Measurements from ENCODE around the genes RILP, TLCD2 and SMYD4.

DNA sequence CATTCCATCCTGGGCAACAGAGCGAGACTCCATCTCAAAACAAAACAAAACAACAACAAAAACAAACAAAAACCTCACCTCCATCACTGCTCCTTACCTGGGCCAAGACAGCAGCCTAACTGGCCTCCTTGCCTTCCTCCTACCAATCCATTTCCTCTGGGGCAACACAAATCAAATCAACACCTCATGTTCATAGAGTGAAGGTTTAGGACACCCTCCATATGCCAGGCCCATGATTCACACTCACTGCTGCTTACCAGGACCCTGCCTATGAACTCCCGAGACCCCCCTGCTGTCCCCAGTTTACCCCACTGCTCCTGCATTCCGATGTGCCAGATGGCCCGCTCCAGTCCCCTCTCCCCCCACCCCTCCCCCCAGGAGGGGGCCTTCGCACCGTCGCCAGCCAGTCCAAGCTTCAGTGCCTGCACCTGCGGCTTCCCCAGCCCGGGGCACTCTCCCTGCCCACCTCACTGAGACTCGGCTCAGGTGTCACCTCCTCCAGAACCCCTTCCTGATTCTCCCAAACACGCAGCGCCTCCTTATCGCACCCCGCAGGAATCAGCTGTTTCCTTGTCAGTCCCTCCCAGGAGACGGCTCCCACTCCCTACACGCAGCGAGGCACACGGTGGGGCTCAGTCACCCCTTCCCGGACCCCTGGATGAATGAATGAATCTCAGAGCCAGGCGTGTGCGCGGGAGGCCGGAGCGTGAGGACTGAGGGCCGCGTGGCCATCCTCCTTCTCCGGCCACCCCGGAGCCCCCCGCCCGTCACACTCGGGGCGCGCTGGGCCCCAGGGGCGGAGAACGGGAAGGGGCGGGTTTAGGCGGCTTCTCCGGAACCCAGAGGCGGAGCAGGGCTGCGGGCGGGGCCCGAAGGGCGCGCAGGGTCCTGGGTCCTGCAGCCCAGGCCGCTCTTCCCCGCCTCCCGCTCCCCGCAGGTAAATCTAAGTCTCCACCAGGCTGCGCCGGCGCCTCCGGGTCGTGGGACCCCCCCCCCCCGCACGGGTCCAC is 1.7 kb downstream of the MYO1C start:
- PRO-cap, 8 experiments: peak in 7 of 8 experiments; most common plus-strand start position 848 of the sequence (in 3); most common minus-strand start position 413 of the sequence (in 3)

DNA sequence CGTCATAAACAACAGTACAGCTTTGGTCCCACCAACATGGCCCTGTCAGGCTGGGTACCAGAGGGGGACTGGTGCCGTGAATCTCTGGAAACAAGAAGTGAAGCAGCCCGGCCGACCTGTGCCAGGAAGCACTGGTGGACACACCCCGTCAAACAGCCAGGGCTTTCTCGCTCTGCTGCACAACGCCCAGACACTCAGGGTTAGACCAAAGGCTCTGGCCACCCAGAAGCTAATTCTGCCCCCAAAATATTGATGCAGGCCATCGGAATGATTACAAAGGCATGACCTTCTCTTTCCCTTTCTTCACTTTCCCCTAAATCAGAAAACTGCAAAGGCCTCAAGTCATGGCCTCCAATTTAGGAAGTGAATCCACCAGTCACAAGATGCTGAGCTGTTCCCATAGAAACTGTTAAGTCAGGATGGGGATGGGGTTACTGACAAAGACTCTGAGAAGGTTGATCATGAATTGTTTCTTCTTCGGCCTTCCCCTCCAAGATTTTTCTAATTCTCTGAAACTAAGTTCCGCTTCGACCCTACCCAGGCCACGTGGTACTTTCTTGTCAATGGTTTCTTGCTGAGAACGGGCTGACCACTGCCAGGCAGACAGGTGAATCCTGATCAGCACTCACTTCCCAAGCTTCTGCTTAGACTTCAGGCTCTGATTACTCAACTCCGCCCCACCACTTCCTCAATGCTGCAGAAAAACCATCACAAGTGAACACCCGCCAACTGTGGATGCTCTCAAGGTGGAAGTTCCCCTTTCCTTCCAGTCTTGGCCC is 6.7 kb downstream of the PITPNA start:
- PRO-cap, 8 experiments: peak in 5 of 8 experiments; most common minus-strand start position 315 of the sequence (in 4)

- PRO-cap, 8 experiments: peak in 3 of 8 experiments; most common minus-strand start chr17:1601469 (in 3)
Observed at GRCh38 chr17:1601173-1601687, 27.4 kb downstream of the SLC43A2 start.

GRCh38 chr17:1606495-1606808 is 22.2 kb downstream of the SLC43A2 start:
- PRO-cap, 8 experiments: no peak in any of the 8 experiments

GRCh38 chr17:1649759-1650474 is at the start of gene RILP:
RILP (minus strand) TSS chr17:1649866.
- PRO-cap, 8 experiments: peak in 4 of 8 experiments; most common minus-strand start chr17:1650011 (in 4)

GRCh38 chr17:1669348-1669876 is 15.3 kb downstream of the PRPF8 start:
- PRO-cap, 8 experiments: peak in 4 of 8 experiments; most common minus-strand start chr17:1669583 (in 4)

- PRO-cap, 8 experiments: peak in 5 of 8 experiments; most common minus-strand start chr17:1710800 (in 2)
Observed at GRCh38 chr17:1710133-1711146, at the start of gene TLCD2. TLCD2 (minus strand) TSS chr17:1710377.

DNA sequence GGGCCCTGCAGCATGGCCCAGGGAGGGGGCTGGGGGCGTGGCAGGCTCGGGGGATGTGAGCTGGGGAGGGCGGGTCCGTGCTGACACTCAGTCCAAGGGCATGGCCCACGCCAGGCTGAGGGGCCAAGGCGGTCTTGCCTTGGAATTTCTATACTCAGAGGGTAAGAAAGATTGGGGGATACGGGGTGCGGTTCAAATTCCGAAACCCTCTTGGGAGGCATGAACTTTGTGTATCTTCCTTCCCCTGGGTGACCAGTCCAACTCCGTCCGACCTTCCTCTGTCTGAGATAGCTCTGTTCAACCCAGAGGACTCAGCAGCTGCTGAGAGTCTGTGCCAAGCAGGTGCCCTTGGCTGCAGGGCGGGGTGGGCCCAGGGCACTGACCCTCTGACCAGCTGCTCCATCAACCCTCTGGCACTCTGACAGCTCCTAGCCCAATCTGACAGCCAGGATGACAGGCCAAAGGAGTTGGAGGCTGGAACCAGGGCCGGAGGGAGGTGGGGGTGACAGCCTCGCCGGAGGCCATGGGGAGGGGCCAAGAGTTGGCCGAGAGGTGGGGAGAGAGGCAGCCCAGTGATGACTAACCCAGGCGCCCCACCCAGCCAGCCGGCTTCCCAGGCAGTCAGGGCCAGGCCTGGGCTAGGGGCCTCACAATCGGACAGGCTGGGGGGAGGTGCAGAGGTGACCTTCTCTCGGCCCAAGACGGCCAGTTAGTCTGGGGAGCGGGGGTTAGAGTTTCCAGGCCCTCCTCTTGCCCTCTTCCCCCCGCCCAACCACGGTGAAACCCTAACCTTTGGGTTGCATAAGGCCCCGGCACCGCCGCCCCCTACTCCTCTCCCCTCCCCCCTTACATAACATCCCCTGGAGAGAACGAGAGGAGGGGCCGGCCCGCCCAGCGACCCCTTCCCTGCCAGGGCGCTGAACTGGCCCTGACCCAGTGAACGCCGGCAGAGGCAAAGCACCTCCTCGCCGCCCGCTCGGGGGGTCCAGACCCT is 4.9 kb upstream of the TLCD2 start:
- PRO-cap, 8 experiments: peak in 8 of 8 experiments; most common plus-strand start position 86 of the sequence (in 6); most common minus-strand start position 440 of the sequence (in 4)

GRCh38 chr17:1726820-1727019 is 2.2 kb downstream of the WDR81 start:
- PRO-cap, 8 experiments: no peak in any of the 8 experiments

- PRO-cap, 8 experiments: no peak in any of the 8 experiments
Observed at GRCh38 chr17:1730669-1731370, 6.3 kb downstream of the WDR81 start.

DNA sequence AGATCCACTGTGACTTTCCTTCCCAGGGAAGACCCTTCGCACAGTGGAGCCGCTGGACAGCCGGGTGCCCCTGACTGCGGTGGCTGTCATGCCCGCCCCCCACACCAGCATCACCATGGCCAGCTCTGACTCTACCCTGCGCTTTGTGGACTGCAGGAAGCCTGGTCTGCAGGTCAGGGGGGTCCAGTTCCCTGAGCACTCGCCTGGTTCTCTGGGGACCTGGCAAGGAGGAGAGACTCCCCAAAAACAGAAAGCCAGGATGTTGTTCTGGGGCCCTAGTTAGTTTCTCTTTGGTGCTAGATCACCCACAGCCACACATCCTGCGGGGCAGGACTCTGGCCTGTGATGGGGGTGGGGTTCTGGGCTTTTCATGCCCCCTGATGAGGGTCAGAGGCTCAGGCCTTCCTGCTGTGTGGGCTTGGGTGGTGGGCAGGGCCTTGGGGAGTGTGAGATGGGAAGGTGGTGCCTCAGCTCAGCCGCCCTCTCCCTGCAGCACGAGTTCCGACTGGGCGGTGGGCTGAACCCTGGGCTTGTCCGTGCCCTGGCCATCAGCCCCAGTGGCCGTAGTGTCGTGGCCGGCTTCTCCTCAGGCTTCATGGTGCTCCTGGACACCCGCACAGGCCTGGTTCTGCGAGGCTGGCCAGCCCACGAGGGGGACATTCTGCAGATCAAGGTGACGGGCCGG is 7.0 kb upstream of the SERPINF2 start:
- PRO-cap, 8 experiments: no peak in any of the 8 experiments

DNA sequence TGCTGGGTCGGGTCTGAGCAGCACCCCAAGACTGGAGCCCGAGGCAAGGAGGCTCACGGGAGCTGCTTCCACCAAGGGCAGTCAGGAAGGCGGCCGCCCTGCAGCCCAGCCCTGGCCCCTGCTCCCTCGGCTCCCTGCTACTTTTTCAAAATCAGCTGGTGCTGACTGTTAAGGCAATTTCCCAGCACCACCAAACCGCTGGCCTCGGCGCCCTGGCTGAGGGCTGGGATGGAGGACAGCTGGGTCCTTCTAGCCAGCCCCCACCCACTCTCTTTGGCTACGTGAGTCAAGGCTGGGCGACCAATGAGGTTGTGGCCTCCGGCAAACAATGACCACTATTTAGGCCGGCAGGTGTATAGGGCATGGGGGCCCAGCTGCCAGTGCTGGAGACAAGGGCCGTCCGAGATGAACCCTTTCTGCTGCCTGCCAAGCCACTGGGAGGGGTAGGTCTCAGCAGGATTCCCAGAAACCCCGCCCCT is 620 bp downstream of the SERPINF1 start:
- PRO-cap, 8 experiments: no peak in any of the 8 experiments

DNA sequence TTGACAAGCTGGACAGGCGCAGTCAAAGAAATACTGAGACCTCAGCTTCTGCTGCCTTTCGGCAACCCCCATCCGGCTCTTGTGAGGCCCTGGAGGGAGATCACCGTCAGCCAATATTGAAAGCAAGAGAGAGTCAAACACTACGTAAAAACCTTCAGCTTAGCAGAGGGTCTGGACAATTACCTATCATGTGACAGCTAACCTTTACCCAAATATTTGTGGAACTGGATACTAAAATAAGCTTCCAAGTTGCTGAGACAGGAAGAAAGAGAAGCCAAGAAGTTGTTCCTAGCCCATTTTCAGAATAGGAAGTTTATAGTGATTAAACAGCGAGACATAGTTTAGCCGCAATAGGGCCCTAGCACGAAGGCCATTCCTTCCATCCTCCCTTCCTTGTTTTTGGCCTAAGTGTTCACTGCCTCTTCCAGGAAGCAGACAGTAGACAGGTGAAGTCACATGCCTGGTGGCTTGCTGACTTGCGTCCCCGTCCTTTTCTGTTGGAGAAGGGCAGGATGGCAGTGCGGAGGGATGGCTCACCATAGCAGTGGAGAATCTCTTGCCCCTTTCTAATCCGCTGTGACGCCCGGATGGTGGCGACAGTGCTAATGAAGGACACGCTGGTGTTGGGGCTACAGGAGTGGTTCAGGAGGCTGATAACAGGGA is 25.2 kb downstream of the SERPINF1 start:
- PRO-cap, 8 experiments: no peak in any of the 8 experiments

DNA sequence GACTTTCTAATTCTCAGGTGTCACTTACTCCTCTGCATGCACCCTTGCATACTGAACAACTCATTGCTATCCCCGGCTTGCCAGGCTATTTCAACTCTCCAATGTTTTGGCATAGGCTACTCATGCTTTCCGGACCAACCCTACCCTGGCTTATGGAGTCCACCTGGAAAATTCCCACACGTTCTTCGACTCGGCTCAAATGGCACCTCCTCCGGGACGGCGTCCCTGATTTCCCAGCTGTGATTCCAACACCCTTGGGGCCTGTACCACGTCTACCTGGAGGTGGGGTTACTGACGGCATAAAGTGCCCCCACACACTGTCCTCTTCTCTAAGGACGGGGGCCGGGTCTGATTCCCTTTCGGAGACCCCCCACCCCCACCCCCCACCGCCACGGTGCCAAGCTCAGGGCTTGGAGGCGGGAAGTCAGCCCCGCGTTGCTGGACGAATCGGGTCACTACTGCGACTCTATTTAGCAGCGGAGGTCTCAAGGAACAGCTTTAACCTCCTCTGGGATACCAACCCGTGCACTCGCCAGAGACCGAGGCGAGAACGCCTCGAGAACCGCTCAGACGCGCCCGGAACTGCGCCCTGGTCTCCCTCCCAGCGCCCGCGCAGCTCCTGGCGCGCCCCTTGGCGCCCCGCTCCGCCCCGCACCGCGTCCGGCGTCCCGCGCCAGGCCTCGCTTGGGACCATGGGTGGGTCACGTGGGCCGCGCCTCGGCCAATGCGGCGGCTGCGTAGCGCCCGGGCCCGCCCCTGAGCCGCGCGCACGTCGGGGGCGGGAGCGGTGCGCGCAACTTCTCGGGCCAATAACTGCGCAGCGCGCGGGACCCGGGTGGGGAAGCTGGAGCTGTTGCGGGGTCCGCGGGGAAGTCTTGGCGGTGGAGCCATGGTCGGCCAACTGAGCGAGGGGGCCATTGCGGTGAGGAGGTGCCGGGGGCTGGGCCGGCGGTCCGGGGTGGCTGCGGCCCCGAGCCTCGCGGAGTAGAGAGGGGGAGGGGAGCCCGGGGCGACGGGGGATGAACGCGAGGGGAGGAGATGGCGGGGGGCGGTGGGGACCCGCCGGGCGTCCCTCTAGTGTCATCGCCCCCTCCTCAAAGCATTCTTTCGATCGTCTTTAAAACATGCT is at the start of gene SMYD4:
SMYD4 (minus strand) TSS at position 698 of the 1,129 bp plus-strand sequence.
- PRO-cap, 8 experiments: peak in 8 of 8 experiments; most common plus-strand start position 812 of the sequence (in 5); most common minus-strand start position 658 of the sequence (in 5)

DNA sequence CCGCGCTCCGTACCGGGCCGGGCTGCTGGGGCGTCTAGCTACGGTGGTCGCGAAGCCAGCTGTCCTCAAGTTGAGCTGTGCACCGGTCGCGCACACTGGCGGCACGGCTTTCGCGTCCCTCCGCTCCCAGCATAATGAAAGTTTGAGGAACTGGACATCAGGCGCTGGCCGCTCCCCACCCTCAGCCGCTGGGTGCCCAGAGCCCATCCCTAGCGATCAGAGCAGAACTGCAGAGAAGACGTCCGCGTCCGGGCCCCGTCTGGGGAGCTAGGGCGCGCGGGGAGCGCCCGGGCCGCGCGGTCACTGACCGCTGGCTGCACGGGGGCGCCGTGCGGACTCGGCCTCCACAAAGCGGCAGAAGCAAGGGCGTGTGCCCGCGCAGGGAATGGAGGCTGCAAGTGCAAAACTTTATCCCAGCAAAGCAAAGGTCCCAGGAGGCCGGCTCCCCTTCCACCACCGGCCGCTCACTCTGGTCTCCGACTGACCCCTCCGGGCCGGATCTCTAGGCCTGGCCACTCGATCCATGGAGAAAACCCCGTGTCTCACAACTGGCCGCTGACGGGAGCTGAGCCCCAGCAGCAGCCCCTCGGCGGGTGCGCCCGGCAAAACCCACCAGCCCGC is 899 bp downstream of the RTN4RL1 start:
- PRO-cap, 8 experiments: peak in 5 of 8 experiments; most common plus-strand start position 224 of the sequence (in 2); most common minus-strand start position 133 of the sequence (in 4)

GRCh38 chr17:2060628-2061205 is 5.8 kb downstream of the HIC1 start:
- PRO-cap, 8 experiments: peak in 4 of 8 experiments; most common plus-strand start chr17:2060725 (in 2)

- PRO-cap, 8 experiments: no peak in any of the 8 experiments
Observed at GRCh38 chr17:2091034-2091483, 36.2 kb downstream of the HIC1 start.

DNA sequence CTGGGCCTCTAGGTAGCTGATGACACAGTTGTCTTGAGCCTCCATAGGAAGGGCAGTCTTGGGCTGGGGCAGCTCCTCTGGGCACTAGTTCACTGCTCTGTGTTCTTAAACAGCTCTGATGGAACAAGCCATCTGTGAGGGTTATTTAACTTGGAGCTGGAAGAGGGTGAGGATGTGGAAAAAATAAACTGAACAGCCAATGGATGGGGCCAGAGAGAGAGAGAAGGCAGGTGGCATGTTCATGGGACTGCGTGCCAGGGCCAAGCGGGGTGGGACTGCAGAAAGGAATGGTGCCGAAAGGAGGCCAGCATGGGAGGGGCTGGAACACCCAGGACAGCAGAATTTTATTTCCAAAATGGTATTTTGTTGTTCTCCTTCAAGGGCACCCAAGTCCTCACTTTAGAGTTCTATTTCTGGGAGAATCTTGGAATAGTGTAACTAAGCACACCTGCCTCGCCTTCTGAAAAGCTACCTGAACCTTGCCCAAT is 52.7 kb downstream of the HIC1 start:
- PRO-cap, 8 experiments: no peak in any of the 8 experiments

- PRO-cap, 8 experiments: no peak in any of the 8 experiments
Observed at GRCh38 chr17:2171678-2172516, 117.0 kb downstream of the HIC1 start.

DNA sequence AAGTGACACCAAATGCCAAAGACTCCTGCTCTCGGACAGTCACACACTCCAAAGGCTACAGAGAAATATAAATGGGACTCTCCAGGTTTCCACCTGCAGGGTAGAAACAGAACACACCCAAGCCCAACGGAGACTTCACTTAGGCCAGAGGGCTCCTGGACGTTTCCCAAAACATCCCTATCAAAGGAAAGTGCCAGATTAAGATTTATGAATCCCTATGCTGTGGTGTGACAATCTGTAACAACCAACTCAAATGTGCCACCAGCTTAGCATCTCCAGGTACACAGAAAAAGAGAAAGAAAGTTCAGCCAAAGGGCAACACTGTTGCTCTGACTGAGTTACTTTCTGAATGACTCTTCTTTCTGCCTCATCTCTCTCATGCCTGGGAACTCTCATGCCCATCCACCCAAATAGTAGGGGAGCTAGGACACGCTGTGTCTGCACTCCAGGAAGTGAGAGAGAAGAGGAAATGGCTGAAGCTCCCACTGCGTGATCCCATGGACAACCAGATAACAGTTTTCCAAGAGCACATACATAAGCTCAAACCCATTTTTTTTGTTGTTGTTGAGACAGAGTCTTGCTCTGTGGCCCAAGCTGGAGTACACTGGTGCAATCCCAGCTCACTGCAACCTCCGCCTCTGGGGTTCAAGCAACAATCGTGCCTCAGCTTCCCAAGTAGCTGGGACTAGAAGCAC is 49.7 kb downstream of the SMG6 start:
- PRO-cap, 8 experiments: no peak in any of the 8 experiments

All from peripheral blood mononuclear cell (primary cell).